ENCODE measurements around the genes MPP3 and EFTUD2.

DNA sequence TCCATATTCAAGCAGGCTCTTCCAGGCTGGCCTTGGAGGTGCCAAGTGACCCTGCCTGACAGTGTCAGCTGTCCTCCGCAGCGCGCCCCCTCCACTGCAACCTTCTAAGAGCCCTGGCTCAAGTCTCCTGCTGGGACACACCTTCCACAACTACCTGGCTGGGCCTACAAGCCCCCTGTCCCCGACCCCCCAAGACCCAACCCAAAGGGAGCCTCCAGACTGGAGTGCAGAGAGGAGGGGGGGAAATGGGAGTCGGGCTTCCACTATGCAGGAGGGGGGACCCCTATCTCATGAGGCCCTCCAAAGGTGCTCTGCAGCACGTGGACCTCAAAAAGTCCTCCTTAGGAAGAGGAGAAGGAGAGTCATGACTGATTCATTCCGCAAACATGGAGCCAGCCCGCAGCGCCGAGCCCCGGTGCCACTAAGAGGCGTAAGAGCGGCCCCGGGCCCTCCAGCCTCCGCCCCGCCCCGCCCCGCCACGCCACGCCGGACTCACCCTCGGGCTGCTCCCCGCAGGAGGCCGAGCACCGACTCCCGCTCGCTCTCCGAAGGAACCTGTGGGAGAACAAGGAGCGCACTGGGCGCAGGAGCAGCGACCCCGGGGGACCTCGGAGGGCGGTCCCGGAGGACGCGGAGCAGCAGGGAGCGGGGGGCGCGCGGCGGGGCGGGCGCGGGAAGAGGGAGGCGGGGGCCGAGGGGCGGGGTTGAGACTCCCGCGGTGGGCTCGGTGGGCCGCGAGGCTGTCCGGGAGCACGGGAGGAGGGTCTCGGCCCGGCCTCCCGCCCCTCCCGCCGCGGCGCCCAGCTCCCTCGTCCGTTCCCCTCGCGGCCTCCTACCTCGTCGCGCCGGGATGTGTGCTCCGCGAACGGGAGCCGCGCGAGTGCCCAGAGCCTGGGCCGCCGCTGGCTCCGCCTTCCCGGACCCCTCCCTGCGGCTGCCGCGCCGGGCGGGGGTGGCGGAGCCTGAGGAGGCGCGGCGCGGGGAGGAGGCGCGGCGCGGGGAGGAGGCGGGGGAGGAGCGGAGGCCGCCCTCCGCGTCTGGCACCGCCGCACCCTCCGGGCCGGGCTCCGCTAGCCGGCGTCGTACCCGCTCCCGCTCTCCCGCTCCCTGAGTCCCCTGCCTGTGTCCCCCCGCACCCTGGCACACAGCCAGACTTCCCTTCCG is at the start of gene MPP3:
TSS of gene MPP3 (minus strand) at position 882 of the 1,164 bp plus-strand sequence.
- PRO-cap = no peak

DNA sequence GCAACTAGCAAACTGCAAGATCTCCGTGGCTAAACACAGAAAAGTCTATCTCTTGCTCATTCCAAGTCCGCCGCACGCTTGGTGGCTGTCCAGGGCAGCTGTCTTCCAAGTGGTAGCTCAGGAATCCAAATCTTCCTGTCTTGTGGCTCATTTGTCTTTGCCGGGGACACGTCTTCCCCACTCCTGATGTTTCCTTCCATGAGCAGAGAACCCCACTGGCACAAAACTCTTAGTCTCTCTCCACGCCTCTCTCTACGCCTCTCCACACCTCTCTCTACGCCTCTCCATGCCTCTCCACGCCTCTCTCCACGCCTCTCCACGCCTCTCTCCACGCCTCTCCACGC is 4.9 kb upstream of the CD300LG start:
- PRO-cap = no peak

DNA sequence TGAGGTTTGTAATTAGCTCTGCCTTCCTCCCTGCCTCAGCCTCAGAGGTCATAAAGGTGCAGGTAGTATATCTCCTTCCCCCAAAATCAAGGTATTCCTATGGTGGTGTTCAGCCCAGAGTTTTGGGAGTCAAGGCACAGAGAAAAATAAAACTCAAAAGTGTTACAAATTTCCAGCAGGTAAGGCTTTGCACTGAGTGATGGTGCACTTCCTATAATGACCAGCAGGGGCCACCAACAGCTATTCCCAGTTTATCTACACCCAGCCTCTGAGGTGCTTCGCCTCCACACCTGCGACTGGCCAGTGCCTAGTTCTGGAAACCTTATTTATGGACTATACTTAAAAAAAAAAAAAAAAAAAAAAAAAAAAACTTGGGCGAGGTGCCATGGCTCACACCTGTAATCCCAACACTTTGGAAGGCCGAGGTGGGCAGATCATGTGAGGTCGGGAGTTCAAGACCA is 2.8 kb upstream of the MPP2 start:
- PRO-cap = no peak

- PRO-cap = no peak
These were observed 4.3 kb upstream of the NAGS start for GRCh38 chr17:44000124-44000610.

DNA sequence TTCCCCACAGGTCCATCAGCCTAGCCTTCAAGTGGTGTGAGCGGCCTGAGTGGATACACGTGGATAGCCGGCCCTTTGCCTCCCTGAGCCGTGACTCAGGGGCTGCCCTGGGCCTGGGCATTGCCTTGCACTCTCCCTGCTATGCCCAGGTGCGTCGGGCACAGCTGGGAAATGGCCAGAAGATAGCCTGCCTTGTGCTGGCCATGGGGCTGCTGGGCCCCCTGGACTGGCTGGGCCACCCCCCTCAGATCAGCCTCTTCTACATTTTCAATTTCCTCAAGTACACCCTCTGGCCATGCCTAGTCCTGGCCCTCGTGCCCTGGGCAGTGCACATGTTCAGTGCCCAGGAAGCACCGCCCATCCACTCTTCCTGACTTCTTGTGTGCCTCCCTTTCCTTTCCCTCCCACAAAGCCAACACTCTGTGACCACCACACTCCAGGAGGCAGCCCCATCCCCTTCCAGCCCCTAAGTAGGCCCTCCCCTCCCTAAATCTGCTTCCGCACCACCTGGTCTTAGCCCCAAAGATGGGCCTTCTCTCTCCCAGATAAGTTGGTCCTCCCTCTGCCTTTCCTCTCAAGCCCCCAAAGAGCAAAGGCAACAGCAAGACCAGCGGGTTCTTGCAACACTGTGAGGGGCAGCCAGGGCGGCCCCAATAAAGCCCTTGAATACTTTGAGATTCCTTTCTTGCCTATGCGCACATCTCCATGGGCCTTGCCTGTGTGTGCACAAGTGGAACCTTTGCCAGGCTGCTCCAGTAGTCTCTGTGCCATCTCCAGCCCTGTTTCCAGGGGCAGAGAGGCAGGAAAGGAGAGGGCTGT is 5.3 kb downstream of the G6PC3 start:
- PRO-cap = no peak

DNA sequence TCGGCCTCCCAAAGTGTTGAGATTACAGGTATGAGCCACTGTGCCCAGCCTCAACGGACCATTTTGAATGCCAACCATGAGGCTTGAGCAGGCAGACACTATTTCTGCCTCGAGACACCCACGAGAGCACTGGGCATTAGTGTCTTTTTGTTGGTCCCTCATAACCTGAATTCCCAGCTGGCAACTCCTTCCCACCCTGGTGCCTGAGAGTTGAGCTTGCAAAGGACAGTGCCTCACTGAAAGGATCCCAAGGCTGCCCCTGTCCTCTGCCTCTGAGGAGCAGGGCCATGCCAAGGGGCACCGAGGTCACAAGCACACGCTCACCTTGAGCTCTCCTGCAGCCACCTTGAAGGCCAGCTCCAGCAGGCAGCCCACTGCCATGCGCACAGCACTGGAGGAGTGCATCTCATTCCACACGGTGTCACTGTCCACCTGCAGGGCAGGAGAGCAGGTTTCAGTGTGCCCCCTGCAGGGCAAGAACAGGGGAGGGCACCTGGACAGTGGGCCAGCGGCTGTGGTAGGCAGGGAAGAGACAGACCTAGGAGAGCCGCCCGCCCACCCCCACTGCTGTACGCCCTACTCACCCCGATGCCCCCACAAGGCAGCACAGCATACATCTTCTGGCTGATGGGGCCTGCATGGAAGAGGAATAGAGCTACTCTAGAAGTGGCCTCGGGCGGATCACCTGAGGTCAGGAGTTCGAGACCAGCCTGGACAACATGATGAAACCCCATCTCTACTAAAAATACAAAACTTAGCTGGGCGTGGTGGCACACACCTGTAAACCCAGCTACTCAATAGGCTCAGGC is 12.9 kb downstream of the G6PC3 start:
- PRO-cap = no peak

DNA sequence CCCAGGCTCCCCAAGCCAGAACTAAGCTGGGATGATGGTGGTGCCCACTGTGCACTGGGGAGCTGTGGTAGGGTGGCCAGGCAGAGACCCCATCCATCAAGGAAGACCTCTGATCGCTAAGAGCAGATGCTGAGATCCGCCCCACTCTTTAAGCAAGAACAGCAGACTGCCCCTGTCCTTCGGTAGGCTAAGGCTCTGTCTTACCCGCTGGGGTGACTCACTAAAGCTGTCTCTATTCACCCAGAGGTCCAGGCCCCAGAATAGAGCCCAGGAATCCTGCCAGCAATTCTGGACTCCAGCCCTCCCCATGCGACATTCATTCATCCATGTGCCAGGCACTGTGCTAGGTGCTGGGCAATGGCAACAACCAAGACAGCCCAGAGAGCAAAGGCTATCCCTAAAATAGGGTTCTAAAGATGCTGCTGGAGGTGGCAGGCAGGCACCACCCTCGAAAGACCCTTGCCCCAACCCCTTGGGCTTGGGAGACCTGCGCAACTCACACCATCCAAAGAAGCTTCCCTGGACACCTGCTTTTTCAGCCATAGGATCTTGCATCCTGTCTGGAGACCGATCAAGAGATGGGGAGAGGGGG is 15.3 kb downstream of the HDAC5 start:
- PRO-cap = no peak

DNA sequence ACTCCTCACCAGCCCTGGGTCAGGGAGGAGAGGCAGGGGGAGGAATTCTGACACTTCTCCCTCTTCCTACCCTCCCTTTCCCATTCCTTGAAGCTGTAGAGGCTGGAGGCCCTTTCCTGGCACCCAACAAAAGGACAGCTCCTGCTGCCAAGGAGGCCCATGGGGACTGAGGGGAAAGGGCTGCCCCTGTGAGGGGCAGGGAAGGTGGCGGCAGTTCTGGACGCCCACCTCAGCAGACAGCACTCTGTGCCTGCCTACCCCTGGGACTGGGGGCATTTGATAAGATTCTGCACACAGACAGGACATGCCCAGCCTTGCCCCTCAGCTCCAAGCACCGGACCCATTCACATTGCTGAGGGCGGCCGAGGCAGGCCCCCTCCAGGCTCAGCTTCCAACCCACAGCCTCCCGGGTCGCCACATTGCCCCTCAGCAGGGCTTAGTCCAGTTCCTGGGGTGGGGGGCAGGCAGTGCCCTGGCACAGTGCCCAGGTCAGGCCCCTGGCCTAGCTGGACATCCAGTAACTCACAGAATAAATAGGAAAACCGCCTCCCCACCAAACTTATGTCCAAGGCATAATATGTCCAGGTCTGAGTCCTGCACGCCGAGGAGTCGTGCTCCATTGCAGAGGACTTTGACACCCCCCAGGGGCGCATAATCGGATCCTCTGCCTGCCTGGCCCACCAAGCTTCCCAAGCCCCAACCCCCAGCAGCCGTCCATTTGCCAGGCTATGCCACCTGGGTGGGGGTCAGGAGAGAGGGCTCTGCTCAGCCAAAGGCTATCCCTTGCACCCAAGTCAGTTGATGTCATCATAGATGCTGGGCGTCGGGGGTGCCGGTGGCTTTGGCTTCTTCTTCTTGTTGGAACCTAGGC is 6.0 kb downstream of the ATXN7L3 start:
- PRO-cap = no peak

- PRO-cap = no peak
These were observed 6.9 kb downstream of the UBTF start for GRCh38 chr17:44212509-44212967.

GRCh38 chr17:44217944-44218935 is 1.2 kb downstream of the UBTF start:
- PRO-cap = unidirectional peak, plus-strand start at chr17:44218797; bidirectional peak, plus-strand start at chr17:44219022, minus-strand start at chr17:44218827

DNA sequence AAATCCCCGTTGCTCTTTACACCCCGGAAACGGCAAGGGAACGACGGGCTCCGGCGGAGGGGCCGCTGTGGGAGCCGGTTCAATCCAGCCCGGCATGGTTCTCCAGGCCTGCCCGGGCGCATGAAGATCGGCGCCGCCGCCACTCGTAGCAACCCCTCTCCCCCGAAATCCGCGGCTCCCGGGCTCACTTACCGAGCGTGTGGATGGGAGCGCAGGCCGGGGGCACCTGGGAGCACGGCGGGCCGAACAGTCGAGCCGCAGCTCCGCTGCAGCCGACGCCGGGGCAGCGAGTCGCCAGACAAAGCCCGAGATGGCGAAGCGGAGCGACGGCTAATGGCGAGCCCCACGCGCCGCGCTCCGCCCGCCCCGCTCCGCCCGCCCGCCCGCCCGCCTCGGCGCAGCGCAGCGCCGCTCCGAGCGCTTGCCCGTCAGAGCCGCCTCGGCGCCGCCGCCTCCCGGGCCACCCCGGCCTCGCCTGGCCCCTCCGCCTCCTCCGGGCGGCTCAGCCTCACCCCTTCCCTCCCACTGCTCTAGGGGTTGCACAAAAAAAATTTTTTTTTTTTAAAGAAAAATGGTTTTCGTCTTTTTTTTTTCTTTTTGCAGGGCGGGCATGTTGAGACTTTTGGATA is 1.2 kb upstream of the UBTF start:
- PRO-cap = bidirectional peak, plus-strand start at position 95 of the sequence, minus-strand start outside the sequence; unidirectional peak, minus-strand start at position 307 of the sequence; unidirectional peak, minus-strand start at position 335 of the sequence; bidirectional peak, plus-strand start outside the sequence, minus-strand start at position 477 of the sequence

DNA sequence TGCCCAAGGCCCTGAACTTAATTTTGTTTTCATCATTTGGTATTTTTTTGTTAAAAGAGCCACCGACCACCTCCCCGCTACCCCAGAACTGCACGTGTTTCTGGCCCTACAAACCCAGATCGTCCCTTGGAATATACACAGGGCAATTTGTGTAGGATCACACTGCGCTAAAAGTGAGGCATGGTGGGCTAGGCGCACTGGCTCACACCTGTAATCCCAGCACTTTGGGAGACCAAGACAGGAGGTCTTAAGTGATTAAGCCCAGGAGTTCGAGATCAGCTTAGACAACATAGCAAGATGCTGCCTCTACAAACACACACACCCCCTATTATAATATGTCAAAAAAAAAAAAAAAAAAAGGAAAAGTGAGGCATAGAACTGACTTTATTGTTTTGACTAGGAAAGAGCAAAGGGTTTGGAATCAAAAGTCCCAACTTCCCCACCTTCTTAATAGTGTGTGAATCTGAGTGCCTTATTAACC is 3.5 kb upstream of the UBTF start:
- PRO-cap = no peak

- PRO-cap = no peak
These were observed 610 bp downstream of the FAM171A2 start for GRCh38 chr17:44362928-44363558.

DNA sequence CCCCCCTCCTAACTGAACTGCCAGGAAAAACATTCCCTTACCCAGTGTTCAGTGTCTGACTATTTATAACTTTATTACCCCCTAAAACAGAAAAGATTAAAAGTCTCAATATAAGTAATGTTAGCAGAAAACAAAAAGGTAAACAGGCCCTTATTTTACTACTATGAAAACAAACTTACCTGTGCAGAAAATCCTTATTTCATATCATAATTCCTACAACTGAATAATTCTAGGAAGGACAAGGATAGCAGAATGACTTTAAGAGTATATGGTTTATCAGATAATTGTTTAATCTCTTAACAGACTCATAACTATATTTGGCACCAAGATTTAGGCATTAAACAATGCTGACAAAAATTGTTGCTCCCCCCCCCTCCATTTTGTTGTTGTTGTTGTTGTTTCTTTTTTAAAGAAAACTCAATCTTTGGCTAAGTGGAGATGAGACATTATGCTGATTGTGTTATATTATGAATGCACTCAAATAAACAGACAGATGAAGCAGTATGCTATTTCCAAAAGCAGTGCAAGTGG is 36.6 kb downstream of the GPATCH8 start:
- PRO-cap = no peak

GRCh38 chr17:44542366-44542725 is 14.9 kb upstream of the FZD2 start:
- PRO-cap = no peak

DNA sequence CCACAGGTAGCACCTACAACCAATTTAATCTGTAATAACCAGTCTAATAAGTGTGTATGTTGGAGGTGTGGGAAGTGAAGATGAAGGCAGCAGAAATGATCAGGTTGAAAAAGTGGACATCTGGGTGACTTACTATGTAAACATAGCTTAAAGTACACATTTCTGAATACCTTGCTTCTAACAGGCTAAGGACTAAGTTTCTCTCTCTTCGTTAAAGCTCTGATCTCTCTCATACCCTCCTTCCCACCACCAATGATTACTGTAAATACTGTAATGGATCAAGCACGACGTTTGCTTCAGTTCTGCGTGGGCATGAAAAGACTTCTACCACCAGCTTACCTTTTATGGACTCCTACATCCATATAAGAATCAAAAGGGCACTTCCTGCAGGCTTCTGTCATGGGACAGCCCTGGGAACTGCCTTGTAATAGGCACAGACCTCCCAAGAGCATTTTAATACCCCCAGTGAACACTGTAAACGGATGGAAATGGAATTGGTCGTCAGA is 799 bp downstream of the CCDC43 start:
- PRO-cap = no peak

DNA sequence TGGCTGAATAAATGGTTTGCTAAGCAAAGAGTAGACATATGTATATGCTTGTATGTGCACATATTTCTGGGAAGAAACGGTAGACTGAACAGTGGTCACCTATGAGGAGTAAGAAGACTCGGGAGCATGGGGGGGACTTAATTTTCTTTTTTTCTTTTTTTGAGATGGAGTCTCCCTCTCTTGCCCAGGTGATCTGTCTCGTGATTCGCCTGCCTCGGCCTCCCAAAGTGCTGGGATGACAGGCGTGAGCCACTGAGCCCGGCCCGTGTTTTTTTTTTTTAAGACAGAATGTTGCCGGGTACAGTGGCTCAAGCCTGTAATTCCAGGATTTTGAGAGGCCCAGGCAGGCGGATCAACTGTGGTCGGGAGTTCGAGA is 34.2 kb downstream of the ADAM11 start:
- PRO-cap = no peak

DNA sequence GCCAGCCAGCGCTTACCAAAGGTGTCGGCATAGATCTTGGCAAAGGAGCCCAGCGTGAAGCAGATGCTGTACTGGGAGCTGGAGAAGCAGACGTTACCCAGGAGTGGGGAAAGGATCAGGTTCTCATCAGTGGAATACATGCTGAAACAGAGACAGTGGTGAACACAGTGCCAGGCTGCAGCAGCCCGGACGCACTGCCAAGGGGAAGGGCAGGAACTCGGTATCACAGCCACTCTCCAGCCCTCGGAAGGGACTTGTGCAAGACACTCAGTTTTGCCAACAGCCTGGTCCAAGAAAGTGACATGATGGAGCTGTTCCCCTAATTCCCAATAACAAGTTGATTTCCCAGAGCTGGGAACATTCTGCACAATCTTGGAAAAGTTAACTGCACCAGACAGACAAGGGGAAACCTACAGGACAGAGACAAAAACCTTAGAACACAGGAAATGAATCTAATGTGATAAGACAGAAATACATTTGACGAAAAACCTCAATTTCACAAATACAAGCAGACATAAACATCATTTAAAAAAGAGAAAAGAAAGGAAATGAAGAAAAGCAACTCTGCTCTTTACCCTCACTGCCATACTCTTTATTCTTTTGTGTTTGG is 24.9 kb downstream of the HIGD1B start:
- PRO-cap = no peak

GRCh38 chr17:44898885-44899885 is at the start of gene EFTUD2:
Gene EFTUD2 (minus strand): TSS chr17:44899445.
- PRO-cap = bidirectional peak, plus-strand start at chr17:44899057, minus-strand start at chr17:44899070; bidirectional peak, plus-strand start at chr17:44899774, minus-strand start at chr17:44899366; unidirectional peak, plus-strand start at chr17:44899788

- PRO-cap = bidirectional peak, plus-strand start at chr17:44948246, minus-strand start at chr17:44948236
These were observed 505 bp upstream of the KIF18B start for GRCh38 chr17:44948112-44948443.